ENCODE measurements around the genes AIRE, KRTAP10-9, KRTAP10-10, ADARB1 and POFUT2.

DNA sequence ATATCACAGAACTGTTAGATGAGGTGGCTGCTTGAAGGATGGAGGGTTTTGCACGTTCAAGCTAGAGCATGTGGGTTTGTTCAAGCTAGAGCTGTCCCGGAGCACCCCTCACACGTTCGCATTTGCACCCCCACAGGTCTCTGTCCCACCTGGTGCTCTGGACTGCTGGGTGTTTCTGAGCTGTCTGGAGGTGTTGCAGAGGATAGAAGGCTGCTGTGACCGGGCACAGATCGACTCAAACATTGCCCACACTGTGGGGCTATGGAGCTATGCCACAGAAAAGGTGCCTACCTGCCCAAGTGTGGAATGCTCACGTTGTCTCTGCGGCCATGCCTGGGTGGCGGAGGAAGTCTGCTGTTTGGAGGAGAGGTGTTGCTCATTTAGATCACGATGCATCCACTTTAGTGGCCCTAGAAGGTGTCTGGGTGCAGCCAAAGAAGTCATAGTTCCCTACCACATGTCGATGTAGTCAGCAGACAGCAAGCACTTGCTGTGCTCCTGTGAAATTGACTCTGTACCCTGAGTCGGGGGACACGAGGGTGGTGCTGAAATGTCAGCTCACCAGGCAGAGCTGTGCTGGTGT lies 32.9 kb upstream of the PWP2 start:
- RRBS: no CpG with 5 or more reads among the region's 13 CpGs

- RRBS: 15% methylated on average over 28 of the region's 62 CpGs
Measured at GRCh38 chr21:44285640-44286348, at the start of gene AIRE. AIRE (plus strand) TSS chr21:44285876.

DNA sequence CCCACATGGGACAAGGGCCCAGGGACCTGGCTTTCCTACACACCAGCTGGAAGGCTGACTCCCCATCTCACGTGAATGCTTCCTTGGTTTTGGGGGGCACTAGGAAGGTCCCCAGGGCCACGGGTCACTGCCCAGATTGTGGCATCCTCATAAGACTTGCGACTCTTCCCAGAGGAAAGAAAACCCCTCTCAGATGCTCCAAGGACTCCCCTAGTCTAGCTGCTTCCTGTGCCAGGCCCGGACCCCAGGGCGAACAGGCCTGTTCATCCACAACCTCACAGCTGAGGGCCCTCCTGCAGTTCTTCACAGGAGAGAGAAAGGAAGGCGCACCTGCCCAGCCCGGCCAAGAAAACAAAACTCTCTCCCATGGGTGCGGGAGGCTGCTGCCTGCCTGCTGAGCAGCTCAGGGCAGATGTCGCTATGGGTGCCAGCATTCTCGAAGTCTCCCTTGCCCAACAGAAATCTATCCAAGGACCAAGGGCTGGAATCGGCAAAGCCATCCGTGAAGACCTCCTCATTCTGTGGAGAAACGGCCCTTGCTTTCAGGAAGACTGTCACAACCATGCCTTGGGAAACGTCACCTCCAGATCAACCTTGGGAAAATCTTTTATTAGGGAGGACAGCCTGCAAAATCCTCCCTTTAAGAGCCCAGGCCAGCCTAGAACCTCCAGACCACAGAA lies 9.7 kb downstream of the CFAP410 start:
- RRBS: 62% methylated on average over 4 of the region's 14 CpGs

- RRBS: 32% methylated on average over 31 of the region's 49 CpGs
Measured at GRCh38 chr21:44349982-44350308, 3.5 kb upstream of the TRPM2 start.

- RRBS: no CpG with 5 or more reads among the region's 7 CpGs
Measured at GRCh38 chr21:44354131-44354522, 706 bp downstream of the TRPM2 start.

GRCh38 chr21:44424944-44426082 lies 30.0 kb upstream of the LRRC3 start:
- RRBS: 60% methylated on average over 20 of the region's 58 CpGs

- RRBS: 66% methylated on average over 7 of the region's 16 CpGs
Measured at GRCh38 chr21:44592553-44592975, 259 bp upstream of the KRTAP10-6 start.

- RRBS: no CpG with 5 or more reads among the region's 8 CpGs
Measured at GRCh38 chr21:44626957-44627251, at the start of gene KRTAP10-9. KRTAP10-9 (plus strand) TSS chr21:44627093.

DNA sequence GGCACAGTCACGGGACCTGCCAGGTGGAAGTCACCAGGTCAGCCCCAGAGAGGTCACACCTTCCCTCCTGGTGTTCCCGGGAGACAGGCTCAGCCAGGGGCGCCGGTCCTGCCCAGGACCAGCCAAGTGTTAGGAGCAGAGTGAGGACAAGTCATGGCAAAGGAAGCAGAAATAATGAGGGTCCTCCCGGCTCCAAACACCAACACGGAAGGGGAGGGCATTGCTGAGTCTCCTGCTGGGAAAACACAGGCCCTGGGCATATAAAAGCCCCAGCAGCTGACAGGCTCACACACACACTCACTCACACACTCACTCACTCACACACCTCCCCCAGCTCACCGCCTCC lies at the start of gene KRTAP10-10:
Gene KRTAP10-10, plus strand, starts transcription at position 295 of the 346 bp plus-strand sequence.
- RRBS: no CpG with 5 or more reads among the region's 7 CpGs

DNA sequence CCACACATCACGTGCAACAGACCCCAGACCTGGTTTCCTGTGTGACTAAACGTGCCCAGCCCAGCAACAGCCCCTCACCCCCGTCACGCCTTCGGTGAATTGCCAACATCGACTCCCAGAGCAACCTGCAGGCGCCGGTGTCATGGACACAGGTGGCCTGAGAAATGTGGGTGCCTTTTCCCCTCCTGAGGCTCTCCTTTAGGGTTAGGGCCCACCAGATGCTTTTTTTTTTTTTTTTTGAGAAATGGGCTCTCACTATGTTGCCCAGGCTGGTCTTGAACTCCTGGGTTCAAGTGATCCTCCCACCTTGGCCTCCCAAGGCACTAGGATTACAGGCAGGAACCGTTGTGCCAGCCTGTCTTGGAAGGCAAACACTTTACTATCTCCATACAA lies 24.3 kb upstream of the SUMO3 start:
- RRBS: no CpG with 5 or more reads among the region's 9 CpGs

GRCh38 chr21:44865289-44865682 lies 8.2 kb downstream of the PTTG1IP start:
- RRBS: no CpG with 5 or more reads among the region's 9 CpGs

- RRBS: 80% methylated on average over 11 of the region's 35 CpGs
Measured at GRCh38 chr21:44991524-44992393, 51.9 kb downstream of the SLX9 start.

DNA sequence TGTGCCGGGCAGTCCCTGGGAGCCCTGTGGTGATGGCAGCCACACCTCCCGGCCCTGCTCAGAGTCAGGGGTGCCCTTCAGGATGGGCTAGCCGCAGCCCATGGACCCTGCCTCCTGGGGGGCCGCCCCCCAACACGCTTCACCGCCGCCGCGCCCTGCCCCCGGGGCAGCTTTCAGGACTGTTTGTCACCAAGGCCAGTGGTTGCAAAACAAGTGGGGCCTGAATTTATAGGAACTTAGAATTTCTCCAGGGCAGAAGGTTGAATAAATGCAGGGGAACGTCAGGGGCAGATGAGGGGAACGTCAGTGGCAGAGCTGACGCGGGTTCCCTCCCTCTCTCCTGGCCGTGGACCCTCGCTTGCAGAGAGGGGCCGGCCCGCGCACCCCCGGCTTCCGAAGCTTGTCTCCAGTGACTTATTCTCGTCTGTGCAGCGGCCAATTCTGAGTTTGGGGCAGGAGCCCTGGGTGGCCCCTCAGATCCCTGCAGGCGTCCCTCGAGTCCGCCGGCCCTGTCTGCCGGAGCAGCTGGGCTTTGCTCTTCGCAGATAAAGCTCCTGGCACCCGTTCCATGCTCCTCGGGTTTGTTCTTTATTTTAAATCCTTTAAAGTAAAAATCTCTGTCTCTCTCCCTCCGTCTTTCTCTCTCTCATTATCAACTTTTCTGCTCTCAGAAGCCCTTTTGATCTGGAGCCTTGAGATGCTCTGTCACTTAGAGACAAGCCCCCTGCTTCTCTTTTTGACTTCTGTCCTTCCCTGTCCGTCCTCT lies 41.1 kb upstream of the ADARB1 start:
- RRBS: 94% methylated on average over 2 of the region's 33 CpGs

- RRBS: 1% methylated on average over 80 of the region's 158 CpGs
Measured at GRCh38 chr21:45074009-45074929, at the start of gene ADARB1. ADARB1 (plus strand) TSS chr21:45074580.

- RRBS: no CpG with 5 or more reads among the region's 7 CpGs
Measured at GRCh38 chr21:45076181-45076642, 1.8 kb downstream of the ADARB1 start.

GRCh38 chr21:45129363-45129802 lies 55.0 kb downstream of the ADARB1 start:
- RRBS: no CpG with 5 or more reads among the region's 16 CpGs

- RRBS: no CpG with 5 or more reads among the region's 21 CpGs
Measured at GRCh38 chr21:45163976-45164737, 89.8 kb downstream of the ADARB1 start.

DNA sequence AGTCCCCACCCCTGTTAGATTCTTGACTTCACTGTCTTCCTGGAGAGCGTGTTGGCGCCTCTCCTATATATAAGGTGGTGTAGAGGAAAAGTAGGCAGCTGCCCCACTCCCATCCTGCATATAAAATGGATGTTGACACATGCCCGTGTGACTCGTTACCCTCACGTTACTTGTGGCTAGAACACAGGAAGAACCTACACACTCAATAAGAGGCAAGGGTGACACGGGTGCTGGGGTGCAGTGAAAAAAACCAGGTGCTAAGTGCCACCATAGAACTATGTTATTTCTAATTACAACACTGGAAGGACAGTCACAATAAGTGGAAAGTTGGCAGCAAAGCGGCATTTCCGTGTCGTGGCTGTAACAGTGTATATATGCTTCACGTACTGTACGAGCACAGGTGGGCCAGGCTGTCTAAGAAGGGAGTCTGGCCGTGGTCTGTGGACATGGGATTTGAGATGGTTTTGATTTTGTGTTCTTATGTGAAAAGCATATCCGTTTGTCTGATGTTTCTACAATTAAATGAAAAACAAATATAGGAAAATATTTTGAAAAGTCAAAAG lies 60.8 kb downstream of the POFUT2 start:
- RRBS: no CpG with 5 or more reads among the region's 13 CpGs

- RRBS: no CpG with 5 or more reads among the region's 13 CpGs
Measured at GRCh38 chr21:45262336-45263005, 25.2 kb downstream of the POFUT2 start.

- RRBS: 1% methylated on average over 49 of the region's 68 CpGs
Measured at GRCh38 chr21:45287592-45288219, at the start of gene POFUT2. POFUT2 (minus strand) TSS chr21:45287895.